LHCN-M2 (cell line): ENCODE measurements around the gene CREB3L2.

- RAMPAGE, long total RNA, result no peak
Measured at GRCh38 chr7:138001213-138002220, at the start of gene CREB3L2. CREB3L2 (minus strand) TSS chr7:138002086.

GRCh38 chr7:138352463-138353140 lies 107.5 kb upstream of the TRIM24 start:
- RAMPAGE, long total RNA, result no peak

DNA sequence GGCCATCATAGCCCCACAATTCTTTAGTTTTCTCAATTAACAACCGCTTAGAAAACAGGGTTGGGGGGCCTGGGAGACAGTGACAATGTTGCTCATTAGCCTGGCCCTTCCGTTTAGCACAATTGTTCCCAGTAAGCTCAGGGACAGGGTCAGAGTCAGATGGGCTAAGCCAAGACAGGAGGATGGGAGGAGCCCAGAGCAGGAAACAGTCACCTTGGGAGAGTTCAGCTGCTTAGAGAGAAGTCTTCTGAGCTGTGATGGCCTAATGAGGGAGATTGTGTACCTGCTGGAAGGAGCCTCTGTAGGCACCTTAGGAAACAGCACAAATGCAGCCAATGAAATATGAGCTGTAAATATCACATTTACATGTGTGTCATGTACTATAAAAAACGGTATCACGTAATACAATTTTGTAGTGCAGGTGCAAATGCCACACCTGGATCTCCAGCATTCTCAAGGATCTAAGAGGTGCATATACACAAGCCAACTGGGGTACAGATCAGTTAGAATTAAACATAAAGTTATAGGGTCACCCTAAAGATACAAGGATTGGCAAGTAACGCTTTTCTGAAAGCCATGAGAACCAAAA lies 35.8 kb downstream of the SVOPL start:
- RAMPAGE, long total RNA, result no peak

GRCh38 chr7:139026107-139027302 lies 9.3 kb downstream of the ZC3HAV1L start:
- RAMPAGE, long total RNA, result no peak

DNA sequence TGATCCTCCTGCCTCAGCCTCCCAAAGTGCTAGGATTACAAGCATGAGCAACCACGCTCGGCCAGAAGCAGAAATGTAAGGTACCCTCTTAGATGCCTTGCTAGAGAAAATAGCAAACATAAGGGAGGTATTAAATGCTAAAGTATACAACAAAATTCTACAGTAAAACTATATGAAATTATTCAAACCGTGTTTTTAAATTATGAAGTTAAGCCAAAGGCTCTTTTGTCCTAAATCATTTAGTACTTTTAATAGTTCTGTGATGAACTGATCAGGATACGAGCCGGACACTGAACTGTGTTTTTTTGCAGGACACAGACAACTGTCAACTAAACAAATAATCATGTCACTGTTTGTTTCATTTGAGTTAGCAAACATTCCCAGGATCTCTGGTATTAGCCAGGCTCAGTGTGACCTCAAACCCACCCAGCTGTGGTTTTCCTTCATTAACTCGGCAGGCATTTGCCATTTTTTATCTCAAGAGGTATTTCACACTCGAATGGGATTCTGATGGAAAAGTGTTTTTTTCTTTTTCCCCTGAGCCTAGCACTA lies 33.8 kb downstream of the ZC3HAV1 start:
- RAMPAGE, long total RNA, result no peak

- RAMPAGE, long total RNA, result no peak
Measured at GRCh38 chr7:139301357-139302302, 39.5 kb upstream of the FMC1 start.

- RAMPAGE, long total RNA, result no peak
Measured at GRCh38 chr7:139341942-139342401, 835 bp downstream of the FMC1 start.

DNA sequence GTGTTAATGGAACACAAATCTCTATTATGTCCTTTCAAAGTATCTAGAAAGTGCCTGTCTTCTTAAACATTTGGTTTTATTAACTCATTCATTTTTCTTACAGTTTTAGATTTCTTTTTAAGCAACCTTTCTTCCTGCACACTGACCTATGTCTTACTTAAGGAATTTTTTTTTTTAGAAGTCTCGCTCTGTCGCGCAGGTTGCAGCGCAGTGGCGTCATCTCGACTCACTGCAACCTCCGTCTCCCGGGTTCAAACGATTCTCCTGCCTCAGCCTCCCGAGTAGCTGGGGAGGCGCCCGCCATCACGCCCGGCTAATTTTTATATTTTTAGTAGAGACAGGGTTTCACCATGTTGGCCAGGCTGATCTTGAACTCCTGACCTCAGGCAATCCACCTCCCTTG lies 1.2 kb upstream of the LUC7L2 start:
- RAMPAGE, long total RNA, result no peak

- RAMPAGE, long total RNA, result no peak
Measured at GRCh38 chr7:139758288-139759034, 19.3 kb downstream of the HIPK2 start.

DNA sequence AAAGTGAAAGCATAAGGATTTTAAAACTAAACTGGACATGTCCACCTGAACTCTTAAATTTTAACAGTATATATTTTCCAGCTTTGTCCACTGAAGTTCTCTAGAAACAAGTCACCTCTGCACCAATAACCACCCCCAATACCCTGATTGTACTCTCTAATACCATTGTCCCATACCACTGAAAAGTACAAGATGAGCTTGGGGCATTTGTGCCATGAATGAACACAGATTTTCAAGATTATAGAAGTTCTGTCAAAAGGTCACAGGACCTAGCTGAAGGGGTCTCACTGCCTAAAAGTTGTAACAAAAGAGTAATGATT lies 17.2 kb downstream of the HIPK2 start:
- RAMPAGE, long total RNA, result no peak

DNA sequence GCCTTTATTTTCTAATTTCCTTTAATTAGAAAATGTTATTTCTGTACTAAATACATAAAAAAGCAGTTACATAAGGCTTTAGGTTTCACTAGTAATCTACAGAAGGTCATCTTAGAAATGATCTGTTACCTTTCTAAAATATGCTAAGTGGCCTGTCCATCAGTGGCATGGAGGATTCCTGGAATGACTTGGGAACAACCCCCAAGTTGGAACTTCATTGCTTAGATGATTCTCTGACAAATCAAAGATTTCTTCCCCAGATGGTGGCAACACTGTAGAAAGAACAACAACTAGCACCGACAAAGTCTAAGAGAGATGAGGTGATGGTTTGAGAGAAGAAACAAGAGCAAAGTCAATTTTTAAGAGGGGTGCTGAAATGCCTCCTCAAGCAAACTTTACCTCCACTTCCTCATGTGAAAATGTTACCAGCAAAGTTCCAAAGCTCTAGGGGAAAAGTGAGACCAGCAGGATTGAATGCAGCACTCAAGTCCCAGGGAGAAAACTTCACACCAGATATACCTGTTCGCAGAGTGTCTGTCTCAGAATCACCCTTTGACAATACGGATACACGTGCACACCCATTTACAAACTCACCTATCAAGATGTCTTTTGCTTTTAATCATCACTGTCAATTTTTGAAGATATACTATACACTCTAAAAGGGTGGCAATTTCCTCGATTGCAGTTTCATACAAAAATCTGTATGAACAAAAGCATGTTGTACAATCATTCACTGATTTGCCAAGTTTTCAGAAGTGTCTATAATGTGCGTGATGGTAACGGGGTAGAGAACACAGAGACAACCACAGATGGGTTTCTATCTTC lies 15.6 kb downstream of the HIPK2 start:
- RAMPAGE, long total RNA, result no peak

- RAMPAGE, long total RNA, result no peak
Measured at GRCh38 chr7:139860027-139860808, 31.2 kb downstream of the TBXAS1 start.

- RAMPAGE, long total RNA, result no peak
Measured at GRCh38 chr7:139961408-139962499, 101.0 kb downstream of the PARP12 start.

- RAMPAGE, long total RNA, result no peak
Measured at GRCh38 chr7:140013795-140014242, 48.9 kb downstream of the PARP12 start.

DNA sequence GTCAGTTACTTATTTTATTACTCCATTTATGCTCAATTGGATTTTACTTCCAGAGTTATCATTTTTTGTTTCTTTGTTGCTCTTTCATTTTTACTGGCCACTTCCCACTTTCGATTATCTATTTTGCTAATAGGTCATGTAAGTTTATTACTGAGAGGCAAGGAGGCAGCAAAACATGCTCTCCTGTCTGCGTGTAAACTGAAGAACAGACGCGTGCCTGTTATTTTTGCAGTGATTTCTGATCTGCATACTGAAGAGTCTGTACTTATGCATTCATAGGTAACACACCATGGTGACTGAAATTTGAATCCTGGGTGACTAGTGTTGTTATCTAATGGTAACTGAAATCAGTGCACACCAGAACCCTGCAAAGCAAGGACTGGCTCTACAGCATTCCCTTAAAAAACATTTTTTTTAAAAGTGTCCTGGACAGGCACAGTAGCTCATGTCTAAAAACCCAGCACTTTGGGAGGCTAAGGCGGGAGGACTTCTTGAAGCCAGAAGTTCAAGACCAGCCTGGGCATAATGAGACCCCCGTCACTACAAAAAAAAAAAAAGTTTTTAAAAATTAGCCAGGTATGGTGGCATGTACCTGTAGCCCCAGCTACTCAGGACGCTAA lies 22.9 kb downstream of the KDM7A start:
- RAMPAGE, long total RNA, result no peak

- RAMPAGE, long total RNA, result no peak
Measured at GRCh38 chr7:140229006-140229457, 52.2 kb upstream of the KDM7A start.

DNA sequence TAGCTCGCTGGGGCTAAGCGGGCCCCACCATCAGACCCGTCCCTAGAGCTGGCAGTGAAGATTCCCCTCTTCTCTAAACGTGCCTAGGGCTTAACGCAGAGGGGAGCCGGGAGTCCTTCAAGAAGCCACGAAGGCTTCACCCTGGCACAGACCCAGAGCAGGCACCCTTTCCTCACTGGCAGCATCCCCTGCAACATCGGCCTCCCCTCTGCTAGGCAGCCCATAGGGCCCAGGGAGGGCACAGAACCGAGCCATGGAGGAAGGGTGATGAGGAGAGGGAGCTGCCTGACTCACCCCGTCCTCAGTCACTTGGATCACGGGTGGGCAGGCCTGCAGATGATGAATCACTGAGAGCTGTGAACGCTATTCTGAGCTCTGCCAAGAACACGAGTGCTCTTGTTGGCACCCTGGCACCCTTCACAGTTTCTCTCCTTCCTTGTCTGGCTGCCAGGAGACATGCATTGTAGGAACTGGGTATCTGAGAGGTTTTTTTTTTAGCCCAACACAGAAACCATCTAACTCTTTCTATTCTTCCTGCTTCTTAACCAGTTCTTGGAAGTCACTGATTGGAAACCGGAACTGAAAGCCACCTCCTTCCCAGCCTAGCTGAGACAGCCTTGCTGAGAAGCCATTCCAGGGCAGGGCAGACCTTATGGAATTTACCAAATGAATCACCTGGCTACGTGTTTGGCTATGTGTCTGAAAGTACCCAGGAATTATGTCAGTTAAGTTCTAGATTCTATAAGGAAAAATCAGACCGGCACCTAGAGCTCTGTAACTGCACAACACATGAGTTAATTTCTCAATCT lies 82.2 kb downstream of the SLC37A3 start:
- RAMPAGE, long total RNA, result no peak

- RAMPAGE, long total RNA, result no peak
Measured at GRCh38 chr7:140376324-140376736, 22.0 kb downstream of the SLC37A3 start.

GRCh38 chr7:140397569-140398328 lies 581 bp downstream of the SLC37A3 start:
- RAMPAGE, long total RNA, result no peak

GRCh38 chr7:140455627-140456090 lies 23.6 kb downstream of the MKRN1 start:
- RAMPAGE, long total RNA, result no peak